Pericardium fibroblast (primary cell): ENCODE results near the gene STEAP3.

GRCh38 chr2:113181707-113182182, 8.0 kb downstream of the PSD4 start:
- RAMPAGE, long total RNA = no peak

DNA sequence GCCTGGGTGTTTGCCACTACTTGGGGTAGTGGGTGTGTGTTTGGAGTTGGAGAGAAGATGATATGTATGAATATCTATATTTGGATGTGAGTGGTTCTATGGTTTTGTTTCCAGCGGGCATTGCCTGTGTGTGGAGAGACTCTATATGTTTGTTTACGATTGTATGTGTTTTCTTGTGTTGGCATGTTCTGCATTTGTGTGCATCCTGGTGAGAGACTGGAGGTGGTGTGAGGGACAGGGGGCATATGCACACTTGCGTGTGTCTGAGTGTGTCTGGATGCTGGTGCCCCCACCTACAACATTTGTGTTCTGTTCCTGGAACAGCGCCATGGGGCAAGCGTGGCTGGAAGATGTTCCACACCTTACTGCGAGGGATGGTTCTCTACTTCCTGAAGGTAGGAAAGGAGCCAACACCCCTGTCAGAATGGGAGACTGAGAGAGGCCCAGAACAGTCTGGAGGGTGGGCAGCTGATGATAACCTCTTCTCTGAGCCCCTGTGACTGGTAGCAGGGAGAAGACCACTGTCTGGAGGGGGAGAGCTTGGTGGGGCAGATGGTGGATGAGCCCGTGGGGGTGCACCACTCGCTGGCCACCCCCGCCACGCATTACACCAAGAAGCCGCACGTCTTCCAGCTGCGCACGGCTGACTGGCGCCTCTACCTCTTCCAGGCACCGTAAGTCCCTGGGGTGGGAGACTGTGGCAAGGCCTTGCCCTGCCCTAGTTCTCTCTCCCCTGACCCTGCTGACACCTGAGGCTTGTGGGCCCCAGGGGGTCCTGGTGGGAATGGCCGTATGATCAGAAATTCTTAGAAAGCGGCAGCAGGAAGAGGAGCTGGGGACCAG, 23.7 kb downstream of the PSD4 start:
- RAMPAGE, long total RNA = no peak

- RAMPAGE, long total RNA = no peak
Measured at GRCh38 chr2:113225479-113226551, 52.0 kb downstream of the PSD4 start.

DNA sequence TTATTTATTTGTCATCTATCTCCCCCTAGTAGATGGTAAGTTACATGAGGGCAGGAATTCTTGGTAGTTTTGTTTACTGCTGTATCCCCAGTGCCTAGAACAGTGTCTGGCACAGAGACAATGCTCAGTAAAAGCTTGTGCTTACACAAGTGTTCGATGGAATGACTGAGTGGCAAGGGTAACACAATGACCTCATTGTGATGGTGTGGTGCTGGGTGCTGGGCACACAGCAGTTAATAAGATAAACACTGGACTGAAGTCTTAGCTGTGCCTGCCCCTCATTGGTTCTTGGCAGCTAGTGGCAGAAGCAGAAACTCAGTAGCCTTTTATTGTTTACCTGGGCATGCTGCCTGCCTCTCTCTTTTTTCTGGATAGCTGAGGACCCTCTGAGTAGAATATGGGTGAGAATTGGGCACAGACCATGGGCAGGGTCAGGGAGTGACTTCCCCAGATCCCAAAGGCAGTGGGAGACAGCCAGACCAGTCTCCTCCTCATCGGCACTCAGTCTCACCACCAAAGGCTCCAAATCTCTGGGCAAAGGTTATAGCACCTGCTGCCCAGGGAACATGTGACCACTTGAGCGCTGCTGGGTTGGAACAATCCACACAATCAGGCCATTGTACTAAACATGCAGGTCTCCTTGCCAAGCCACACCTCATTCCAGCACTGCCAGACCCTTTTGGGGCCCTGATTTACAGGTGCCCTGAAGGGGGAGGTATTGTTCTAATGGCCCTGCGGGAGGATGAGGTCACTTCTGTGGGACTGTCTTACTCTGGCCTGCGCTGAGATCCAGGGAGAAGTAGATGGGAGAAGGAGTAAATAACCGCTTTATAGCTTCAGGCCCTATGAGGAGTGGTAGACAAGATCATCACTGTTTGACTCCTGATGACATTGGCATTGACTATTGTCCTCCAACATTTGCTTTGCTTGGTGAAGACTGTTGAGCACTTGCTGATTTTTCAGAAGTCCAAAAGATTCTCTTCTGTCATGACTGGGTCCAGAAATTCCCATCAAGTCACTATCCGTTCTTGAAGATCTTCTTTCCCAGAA, 9.8 kb upstream of the PAX8 start:
- RAMPAGE, long total RNA = no peak

DNA sequence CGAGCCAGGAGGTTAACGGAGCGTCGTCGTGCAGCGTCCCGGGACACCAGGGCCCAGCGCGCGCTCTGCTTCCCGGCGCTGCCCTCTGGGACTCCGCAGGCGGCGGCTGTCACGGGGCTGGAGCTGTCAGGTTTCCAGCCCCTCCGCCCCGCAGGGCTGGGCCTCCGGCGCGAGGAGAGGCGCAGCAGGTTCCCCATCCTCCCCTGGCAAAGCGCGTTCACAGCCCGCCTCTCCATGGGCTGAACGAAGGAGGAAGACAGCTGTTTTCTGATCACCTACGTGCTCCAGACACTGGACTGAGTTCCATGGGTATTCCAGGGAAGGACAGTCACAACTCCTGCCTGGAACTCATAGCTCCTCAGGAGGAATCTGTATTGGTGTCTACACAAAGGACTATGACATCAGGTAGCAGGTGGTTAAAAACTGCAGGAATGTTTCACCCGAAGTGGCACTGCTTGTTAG, 12.6 kb upstream of the PAX8 start:
- RAMPAGE, long total RNA = no peak

DNA sequence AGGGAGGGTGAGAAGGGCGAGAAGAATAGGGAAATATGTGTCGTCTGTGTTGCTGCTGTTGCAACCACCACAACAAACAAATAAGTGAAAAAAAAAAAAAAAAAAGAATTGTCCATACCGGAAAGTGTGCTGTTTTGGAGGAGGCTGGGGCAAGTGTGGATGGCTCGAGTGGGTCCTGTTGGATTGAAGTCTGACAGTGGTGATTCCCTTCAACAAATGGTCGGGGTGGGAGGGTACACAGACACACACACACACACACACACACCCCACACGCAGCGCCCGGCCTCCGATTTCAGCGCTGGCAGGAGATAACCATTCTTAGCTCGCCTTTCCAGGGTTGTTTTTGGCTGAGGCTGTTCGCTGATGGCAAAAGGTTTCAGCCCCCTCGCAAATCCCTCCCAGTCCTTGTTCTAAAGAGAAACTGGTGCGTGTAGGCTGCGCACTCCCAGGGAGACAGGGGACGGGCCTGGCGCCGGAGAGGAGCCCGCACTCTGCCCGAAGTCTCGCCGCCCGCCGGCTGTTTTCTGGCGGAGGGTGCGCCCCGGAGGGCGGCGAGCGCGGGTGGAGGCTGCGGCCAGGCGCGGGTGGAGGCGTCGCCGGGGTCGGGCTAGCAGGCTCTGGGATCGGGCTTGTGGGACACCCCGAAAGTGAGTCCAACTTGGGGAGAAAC, 42.7 kb downstream of the FOXD4L1 start:
- RAMPAGE, long total RNA = no peak

GRCh38 chr2:113709261-113709840, 47.1 kb downstream of the SLC35F5 start:
- RAMPAGE, long total RNA = no peak

- RAMPAGE, long total RNA = no peak
Measured at GRCh38 chr2:113728869-113729697, 27.4 kb downstream of the SLC35F5 start.

DNA sequence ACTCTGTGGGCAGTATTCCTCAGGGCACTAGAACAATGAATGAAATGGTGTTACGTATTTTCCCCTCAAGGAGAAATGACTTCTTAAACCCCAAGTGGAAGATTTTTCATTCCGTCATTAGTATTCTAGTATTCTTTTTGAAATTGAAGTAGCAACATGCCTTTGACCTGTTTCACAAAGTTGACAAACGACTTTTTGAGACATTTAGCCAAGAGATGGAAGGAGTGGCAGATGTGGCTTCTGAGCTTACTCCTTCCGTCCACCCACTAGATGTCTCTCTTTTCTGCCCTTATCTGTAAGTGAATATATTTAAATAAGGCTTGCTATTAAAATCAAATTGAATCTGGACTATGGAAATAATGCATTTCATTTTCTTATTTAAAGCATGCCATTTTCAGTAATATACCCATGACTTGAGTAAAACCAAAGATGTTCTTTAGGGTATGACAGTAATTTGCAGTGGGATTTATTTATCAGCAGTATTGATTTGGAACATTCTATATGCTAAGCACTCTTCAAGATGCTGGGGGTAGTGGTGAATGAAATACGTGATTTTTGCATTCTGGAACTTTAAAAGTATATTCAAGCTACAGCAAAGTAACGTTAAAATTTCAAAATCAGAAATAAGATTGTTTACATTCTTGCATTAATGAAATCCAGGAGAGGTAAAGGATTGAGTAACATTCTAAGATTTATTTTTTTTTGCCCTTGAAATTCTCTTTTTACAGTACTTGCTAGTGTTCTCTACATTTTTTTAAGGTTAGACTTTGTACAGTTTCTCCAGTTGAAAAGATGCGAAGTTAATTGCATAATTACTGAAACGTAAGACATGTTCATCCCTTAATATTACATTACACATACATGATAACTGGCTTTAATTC, 74.3 kb downstream of the ACTR3 start:
- RAMPAGE, long total RNA = no peak

DNA sequence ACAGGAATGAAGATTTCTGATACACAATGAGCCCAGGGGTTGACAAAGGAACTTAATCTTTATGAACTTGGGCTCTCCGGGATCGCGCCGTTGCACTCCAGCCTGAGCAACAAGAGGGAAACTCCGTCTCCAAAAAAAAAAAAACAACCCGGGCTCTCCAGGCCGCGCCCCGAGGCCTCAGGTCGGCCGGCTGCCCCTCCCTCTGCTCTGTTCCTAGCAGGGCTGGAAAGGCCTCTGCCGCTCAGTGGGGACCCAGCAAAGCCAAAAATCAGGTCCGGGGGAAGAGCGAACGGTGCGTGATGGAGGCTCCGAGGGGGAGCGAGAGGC, 219.4 kb downstream of the DPP10 start:
- RAMPAGE, long total RNA = no peak

GRCh38 chr2:115161203-115162340, 719.1 kb downstream of the DPP10 start:
- RAMPAGE, long total RNA = no peak

DNA sequence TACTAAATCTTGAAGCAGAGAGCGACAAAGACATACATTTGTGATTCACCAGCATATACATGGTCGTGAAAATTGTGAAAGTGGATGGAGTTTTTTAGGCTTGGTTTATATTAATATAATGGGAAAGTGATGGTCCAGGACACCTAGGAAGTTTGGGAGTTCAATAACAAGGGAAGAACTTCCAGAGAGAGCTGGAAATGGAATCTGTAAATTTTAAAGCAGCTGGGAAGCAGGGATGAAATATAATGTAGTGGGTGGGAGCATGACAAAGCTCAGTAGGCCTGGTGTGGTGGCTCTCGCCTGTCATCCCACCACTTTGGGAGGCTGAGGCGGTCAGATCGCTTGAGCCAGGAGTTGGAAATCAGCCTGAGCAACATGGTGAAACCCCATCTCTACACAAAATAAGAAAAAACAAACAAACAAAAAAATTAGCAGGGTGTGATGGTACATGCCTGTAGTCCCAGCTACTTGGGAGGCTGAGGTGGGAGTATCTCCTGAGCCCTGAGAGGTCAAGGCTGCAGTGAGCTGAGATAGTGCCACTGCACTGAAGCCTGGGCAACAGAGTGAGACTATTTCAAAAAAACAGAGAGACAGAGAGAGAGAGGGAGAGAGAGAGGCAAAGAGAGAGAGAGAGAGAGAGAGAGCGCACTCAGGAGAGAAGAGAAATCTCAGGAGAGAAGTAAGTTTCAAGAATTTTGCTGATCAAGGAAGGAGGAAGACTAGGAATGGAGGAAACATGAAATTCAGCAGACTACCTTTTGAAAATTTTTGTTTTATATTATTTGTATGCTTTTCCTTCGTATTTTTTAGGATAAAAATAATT, 745.2 kb downstream of the DPP10 start:
- RAMPAGE, long total RNA = no peak

- RAMPAGE, long total RNA = no peak
Measured at GRCh38 chr2:117012272-117012562, 802.3 kb upstream of the DDX18 start.

GRCh38 chr2:118014347-118014835, 521 bp upstream of the CCDC93 start:
- RAMPAGE, long total RNA = no peak

DNA sequence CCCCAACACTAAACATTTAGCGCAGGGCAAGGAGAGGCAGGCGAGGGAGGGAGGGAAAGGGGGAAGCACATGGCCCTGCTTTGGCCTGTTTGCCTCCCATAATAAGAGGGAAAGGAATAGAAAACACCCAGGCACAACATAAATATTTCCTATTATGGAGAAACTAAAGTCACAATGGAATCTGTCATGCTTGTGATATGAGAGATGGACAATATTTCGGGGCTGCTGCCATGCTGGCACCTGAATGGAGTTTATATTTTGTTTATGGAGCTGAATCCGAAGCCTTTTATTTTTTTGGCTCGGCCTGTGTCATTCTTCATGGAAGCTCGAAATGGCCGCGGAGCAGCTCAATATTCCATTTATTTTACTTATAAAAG, 221.2 kb downstream of the INSIG2 start:
- RAMPAGE, long total RNA = no peak

- RAMPAGE, long total RNA = no peak
Measured at GRCh38 chr2:118310842-118311584, 222.7 kb downstream of the INSIG2 start.

DNA sequence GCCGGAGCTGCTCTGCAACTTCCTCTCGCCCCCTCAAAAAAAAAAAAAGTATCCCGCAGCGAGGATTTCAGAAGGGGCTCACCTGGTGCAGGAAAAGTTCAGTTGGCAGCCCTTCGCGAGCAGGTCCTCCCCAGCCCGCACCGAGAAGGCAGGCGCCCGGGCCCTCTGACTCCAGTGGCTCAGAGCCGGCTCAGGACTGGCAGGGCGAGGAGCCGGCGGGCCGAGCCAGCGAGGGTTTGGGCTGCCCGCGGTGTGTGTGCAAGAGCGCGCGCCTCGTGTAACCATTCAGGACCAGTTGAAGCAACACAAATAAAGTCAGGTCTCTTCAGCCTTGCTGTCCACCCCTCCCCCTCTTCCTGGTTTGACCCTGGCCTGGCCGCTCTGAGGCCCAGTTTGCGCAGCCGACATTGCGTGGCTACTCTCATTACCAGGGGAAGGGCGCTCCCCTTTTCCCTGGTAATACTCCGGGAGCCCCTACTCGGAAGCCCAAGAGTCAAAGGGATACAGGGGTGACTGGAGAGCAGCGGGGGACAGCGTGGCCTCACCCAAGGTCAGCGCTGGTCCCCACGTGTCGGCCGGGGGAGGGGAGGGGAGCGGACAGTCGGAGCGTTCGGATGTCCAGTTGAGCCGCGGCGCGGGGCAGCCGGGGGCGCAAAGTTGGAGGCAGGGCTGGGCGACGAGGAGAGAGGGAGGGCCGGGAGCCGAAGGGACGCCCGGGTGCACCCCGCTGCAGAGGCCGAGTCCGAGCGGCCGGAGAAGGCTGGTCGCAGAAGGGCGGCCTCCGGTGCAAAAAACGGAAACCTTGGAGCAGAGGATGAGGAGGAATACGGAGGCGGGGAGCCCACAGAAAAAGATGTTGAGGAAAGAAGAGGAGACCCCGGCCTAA, 12.3 kb downstream of the EN1 start:
- RAMPAGE, long total RNA = no peak

GRCh38 chr2:118913820-118914235, 28.2 kb upstream of the MARCO start:
- RAMPAGE, long total RNA = no peak

- RAMPAGE, long total RNA = no peak
Measured at GRCh38 chr2:119158378-119158589, 267 bp downstream of the C1QL2 start.

DNA sequence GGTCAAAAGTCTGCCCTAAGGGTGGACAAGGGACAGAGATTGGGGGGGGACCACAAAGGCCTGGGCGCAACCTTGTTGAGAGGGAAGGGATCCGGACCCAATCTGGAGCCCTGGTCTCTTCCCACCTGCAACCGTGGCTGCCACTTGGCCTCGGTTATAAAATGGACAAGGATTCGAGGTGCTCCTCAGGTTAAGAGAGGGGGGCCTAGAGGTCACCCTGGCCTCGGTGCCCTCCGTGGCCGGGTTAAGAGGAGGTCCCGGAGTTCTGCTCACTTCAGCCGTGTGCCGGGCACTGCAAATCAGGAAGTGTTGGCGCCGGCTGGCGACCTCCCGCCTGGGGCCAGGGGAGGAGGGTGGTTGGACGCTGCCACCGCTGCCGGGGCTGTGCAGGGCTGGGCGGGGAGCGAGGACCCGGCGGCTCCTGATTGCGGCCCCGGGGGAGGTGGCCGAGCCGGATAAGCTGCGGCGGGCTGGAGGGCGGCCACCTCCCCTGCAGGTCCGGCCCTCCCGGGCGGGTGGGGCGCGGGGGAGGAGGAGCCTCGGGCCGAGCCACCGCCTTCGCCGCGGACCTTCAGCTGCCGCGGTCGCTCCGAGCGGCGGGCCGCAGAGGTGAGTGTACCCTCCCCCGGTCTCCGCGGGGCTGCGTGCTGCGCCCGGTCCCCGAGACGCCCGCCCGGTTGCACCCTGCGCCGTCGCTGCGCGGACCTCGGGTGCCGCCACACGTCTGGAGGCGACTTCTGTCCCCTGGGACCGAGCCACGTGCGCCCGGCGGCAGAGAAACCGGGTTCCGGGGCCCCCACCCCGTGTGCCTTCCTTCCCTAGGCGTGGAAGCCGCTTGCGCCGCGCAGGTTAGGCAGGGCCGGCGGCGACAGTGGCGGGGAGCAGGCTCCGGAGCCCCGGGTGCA, at the start of gene STEAP3:
Gene STEAP3 (plus strand): TSS at position 555 of the 905 bp plus-strand sequence.
- RAMPAGE, long total RNA = start-site peak on the plus strand centred at position 546 of the sequence, 42 bp wide, 66 and 25 reads in 2 replicates